ENCODE measurements around the gene RERE.

GRCh38 chr1:8002983-8003241 lies 23.2 kb downstream of the ERRFI1 start:
- PRO-cap, 4 experiments, result peak in 3 of 4 experiments; most common minus-strand start chr1:8003079 (in 2)
- RAMPAGE, long total RNA, 2 experiments, result no peak in any of the 2 experiments

DNA sequence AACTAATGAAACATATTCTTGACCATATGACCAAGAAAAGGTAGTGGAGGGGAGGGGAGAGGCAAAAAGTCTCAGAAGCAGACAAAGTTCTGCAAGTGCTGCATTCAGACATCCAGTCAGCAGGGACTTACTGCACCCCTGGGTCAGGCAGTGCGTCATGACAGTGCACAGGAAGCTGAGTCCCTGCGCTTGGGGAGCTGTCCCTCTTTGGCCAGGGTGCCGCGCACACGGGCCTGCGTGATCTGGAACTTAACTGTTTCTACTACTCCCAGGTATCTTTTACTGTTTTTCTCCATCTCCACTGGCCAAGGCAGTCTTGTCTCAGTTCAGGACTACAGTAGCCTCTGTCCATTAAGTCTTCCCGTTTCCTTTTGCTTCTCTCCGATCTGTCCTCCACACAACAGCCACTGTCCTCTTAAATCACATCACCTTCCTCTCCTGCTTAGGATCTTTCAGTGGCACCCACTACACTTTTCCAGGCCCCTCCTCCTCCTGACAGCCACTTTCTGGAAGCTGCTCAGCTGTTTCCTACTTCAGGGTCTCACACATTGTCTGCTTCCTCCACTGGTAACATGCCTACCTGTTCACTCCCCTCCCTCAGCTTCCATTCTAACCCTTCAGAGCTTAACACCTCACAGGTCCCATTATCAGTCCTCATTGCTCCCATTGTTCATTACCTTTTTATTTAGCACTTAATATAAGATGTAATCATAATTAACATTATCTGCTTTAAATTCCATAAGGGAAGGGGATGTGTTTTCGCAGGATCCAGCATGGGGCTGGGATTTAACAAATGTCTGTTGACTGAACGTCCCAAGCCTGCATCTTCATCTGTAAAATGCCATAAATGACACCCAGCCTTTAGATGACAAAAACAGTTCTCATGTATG lies 15.9 kb downstream of the ERRFI1 start:
- PRO-cap, 4 experiments, result peak in 4 of 4 experiments; most common plus-strand start position 200 of the sequence (in 4); most common minus-strand start position 123 of the sequence (in 4)
- RAMPAGE, long total RNA, 2 experiments, result no peak in any of the 2 experiments

- PRO-cap, 4 experiments, result no peak in any of the 4 experiments
- RAMPAGE, long total RNA, 2 experiments, result no peak in any of the 2 experiments
Measured at GRCh38 chr1:8090033-8090471, 63.9 kb upstream of the ERRFI1 start.

DNA sequence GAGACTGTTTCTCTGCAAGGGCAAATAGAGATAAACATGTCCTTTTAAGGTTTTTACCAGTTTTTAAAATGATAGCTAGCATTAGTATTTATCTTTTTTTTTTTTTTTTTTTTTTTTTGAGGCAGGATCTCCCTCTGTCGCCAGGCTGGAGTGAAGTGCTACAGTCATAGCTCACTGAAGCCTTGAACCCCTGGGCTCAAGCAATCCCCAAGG lies 101.4 kb upstream of the ERRFI1 start:
- PRO-cap, 4 experiments, result no peak in any of the 4 experiments
- RAMPAGE, long total RNA, 2 experiments, result no peak in any of the 2 experiments

GRCh38 chr1:8293907-8294360 lies 24.0 kb upstream of the SLC45A1 start:
- PRO-cap, 4 experiments, result no peak in any of the 4 experiments
- RAMPAGE, long total RNA, 2 experiments, result no peak in any of the 2 experiments

- PRO-cap, 4 experiments, result peak in 4 of 4 experiments; most common plus-strand start chr1:8312696 (in 4); most common minus-strand start chr1:8312479 (in 2)
- RAMPAGE, long total RNA, 2 experiments, result no peak in any of the 2 experiments
Measured at GRCh38 chr1:8312205-8312756, 5.6 kb upstream of the SLC45A1 start.

- PRO-cap, 4 experiments, result peak in 1 of 4 experiments; most common plus-strand start chr1:8314561 (in 1); most common minus-strand start chr1:8314434 (in 1)
- RAMPAGE, long total RNA, 2 experiments, result no peak in any of the 2 experiments
Measured at GRCh38 chr1:8314244-8314728, 3.6 kb upstream of the SLC45A1 start.

DNA sequence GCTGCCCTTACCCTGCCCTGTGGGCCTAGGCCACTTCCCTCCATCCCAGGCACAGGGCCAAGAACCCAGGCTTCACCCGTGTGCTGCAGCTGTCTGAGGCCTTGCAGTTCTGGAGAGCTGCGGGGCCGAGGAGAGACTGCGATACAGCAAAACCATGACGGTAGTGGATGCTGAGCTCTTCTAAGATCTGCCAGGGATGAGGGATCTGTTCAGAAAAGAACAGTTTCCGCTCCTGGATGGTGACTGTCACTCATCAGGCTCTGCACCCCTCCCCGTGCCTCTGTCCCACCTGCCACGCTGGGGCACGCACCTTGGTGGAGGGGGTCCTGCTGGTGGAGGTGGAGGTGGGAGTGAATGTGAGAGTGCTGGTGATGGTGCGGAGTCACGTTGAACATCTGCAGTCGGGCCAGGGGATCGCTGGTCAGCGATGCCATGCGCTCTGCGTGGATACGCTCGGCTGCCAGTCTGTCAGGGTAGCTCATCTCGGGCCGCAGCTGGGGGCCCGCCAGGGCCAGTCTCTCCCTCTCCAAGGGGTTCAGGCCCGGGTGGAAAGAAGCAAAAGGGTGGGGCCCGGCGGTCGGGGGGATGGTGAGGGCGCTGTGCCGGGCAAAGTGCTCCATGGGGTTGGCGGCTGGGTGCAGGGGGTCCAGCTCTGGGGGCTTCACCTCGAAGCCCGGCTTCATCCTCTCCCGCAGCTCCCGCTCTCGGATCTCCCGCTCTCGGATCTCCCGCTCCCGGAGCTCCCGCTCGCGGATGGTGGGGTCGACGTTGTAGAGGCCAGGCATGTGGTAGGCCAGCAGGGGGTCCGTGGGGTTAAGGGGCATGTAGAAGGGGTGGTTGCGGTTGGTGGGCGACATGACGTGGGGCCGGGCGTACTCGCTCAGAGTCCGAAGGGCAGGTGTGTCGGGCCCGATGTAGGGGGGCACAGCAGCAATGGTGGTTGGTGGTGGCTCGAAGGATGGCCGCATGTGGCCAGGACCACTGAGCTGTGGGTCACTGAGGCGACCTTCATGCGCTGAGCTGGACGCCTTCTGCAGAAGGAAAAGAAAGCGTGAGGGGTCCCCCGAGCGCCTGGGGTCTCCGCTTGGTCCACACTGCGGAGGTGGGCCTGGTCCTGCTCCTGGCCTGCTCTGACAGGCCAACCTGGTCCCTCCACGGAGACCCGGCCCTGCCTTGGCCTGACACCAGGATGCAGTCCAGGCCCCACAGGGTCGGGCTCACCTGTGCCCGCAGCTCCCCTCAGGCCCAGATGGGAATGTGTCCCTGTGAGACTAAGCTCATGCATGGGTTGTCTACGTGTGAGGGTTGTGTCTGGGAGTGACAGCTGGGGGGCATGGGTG lies 40.4 kb downstream of the SLC45A1 start:
- PRO-cap, 4 experiments, result no peak in any of the 4 experiments
- RAMPAGE, long total RNA, 2 experiments, result no peak in any of the 2 experiments

GRCh38 chr1:8432322-8432719 lies 114.4 kb downstream of the SLC45A1 start:
- PRO-cap, 4 experiments, result no peak in any of the 4 experiments
- RAMPAGE, long total RNA, 2 experiments, result no peak in any of the 2 experiments

GRCh38 chr1:8438422-8438841 lies 120.5 kb downstream of the SLC45A1 start:
- PRO-cap, 4 experiments, result no peak in any of the 4 experiments
- RAMPAGE, long total RNA, 2 experiments, result no peak in any of the 2 experiments

DNA sequence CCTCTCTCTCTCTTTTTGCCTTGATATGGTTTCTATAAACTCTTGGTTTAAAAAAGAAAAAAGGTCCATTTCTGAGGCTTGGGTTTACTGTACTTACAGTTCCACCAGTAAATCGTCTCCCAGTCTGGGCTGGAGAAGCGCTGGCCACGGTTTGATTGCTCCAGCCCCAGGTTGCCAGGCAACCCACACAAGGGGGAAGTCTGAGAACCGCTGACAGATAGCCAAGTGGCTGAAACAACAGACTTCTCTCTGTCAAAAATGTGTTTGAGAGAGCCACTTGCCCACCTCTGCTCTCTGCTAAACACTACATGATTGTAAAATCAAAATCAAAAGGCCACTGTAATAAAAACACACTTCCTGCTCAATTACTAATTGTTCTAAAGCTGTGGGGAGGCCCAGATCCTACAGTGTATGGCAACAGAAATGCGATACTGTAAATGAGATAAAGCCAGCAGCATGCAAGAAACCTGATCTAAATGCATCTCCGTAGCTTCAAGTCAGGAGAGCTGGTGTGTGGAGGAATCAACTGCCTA lies 121.1 kb downstream of the SLC45A1 start:
- PRO-cap, 4 experiments, result no peak in any of the 4 experiments
- RAMPAGE, long total RNA, 2 experiments, result no peak in any of the 2 experiments

- PRO-cap, 4 experiments, result no peak in any of the 4 experiments
- RAMPAGE, long total RNA, 2 experiments, result no peak in any of the 2 experiments
Measured at GRCh38 chr1:8452042-8452480, 134.1 kb downstream of the SLC45A1 start.

GRCh38 chr1:8597994-8598722 lies 219.3 kb downstream of the RERE start:
- PRO-cap, 4 experiments, result no peak in any of the 4 experiments
- RAMPAGE, long total RNA, 2 experiments, result no peak in any of the 2 experiments

DNA sequence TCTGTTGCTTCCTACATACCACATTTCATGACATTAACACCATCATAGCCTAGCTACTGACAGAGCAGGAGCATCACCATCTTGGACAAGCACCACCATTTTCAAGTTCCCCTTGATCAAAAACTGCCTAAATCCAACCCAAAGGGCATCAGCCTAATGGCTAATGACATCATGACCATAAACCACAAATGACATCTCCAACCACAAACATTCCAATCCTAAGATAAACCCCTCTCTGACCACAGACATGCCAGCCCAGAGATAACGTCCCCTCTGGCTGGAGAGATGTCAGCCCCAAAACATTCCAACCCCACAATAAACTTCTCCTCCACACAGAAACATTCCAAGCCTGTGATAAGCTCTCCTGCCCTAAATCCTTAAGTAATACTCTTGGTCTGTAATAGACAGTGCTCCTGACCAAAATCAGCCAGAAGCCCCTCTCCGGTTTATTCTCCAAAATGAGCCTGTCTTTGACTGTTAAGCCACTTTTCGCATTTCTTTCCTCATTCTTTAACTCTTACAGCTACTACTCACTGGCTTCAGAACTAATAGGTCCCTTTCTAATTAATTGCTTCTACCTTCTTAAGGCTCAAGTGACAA lies 191.0 kb downstream of the RERE start:
- PRO-cap, 4 experiments, result no peak in any of the 4 experiments
- RAMPAGE, long total RNA, 2 experiments, result no peak in any of the 2 experiments

GRCh38 chr1:8652429-8653118 lies 164.9 kb downstream of the RERE start:
- PRO-cap, 4 experiments, result no peak in any of the 4 experiments
- RAMPAGE, long total RNA, 2 experiments, result no peak in any of the 2 experiments

GRCh38 chr1:8660117-8660847 lies 157.2 kb downstream of the RERE start:
- PRO-cap, 4 experiments, result no peak in any of the 4 experiments
- RAMPAGE, long total RNA, 2 experiments, result no peak in any of the 2 experiments

DNA sequence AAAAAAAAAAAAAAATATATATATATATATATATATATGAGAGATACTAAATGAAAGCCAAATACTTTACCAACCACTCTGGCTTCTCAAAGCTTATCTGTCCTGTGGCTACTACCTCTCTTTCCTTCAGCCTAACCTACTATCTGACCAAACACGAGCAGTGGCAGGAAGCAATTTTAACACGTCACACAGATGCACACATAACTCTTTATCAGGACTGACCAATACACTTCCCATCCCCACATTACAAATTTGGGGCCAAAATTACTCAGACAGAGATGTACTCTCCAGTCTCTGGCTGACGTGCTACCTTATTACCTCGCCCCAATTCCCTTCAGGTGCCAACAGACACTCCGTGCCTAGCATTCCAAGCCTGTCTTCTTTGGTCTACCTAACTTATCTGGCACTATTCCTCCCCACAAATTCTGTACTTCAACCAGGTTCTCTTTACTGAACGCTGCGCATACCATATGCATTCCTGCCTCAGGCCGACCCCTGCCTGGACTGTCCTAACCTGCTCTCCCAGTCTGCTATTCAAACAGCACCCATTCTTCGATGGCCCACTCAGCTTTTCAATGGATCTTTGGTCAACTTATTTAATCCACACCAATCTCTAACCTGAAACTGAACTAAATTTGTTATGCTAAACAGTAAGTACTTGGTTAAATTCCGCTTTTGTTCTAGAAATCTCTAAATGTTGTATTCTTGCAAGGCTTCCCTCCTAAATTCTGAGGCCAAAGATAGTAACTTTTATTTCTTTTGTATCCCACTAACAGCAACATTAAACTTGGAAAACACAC lies 28.0 kb downstream of the RERE start:
- PRO-cap, 4 experiments, result no peak in any of the 4 experiments
- RAMPAGE, long total RNA, 2 experiments, result no peak in any of the 2 experiments

- PRO-cap, 4 experiments, result peak in 4 of 4 experiments; most common minus-strand start chr1:8817640 (in 4)
- RAMPAGE, long total RNA, 2 experiments, result no peak in any of the 2 experiments
Measured at GRCh38 chr1:8817560-8817824, at the start of gene RERE. Gene RERE, minus strand, starts transcription at chr1:8817640.

DNA sequence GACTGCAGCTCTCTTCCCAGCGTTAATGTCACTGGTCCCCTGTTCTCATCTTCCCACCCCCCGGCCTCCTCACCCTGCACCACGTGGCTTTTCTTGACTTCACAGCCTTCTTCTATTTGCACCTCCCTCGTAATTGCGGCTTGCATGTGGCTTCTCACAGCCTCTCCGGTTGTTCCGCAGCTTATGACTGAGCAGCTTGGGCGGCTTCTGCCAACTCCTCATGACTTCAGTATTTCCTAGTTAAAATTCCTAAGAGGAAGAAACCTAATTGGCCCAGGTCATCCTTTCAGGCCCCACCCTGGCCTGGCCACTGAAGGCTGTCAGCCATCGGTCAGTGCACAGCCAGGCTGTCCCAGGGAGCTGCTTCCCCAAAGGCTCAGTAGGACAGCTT lies 8.5 kb upstream of the RERE start:
- PRO-cap, 4 experiments, result no peak in any of the 4 experiments
- RAMPAGE, long total RNA, 2 experiments, result no peak in any of the 2 experiments

- PRO-cap, 4 experiments, result no peak in any of the 4 experiments
- RAMPAGE, long total RNA, 2 experiments, result no peak in any of the 2 experiments
Measured at GRCh38 chr1:8863828-8864342, 14.6 kb downstream of the ENO1 start.

Data from right lobe of liver (tissue), 4 donors.